ENCODE results near the gene ARF6.

DNA sequence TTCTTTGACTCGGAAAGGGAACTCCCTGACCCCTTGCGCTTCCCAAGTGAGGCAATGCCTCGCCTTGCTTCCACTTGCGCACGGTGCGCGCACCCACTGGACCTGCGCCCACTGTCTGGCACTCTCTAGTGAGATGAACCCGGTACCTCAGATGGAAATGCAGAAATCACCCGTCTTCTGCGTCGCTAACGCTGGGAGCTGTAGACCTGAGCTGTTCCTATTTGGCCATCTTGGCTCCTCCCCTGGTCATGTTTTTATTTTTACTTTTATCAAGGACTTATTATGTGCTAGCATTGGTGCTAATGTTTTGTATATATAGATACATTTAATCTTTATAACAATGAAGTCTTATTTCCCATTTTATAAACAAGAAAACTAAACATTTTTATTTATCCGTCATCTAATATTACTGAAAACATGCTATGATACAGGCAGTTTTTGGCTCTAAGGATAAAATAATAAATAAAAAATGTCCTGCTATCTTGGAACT lies 636.1 kb upstream of the MIS18BP1 start:
- RRBS, result no CpG with 5 or more reads among the region's 14 CpGs

GRCh38 chr14:48274718-48275247 lies 599.4 kb upstream of the MDGA2 start:
- RRBS, result no CpG with 5 or more reads among the region's 4 CpGs

DNA sequence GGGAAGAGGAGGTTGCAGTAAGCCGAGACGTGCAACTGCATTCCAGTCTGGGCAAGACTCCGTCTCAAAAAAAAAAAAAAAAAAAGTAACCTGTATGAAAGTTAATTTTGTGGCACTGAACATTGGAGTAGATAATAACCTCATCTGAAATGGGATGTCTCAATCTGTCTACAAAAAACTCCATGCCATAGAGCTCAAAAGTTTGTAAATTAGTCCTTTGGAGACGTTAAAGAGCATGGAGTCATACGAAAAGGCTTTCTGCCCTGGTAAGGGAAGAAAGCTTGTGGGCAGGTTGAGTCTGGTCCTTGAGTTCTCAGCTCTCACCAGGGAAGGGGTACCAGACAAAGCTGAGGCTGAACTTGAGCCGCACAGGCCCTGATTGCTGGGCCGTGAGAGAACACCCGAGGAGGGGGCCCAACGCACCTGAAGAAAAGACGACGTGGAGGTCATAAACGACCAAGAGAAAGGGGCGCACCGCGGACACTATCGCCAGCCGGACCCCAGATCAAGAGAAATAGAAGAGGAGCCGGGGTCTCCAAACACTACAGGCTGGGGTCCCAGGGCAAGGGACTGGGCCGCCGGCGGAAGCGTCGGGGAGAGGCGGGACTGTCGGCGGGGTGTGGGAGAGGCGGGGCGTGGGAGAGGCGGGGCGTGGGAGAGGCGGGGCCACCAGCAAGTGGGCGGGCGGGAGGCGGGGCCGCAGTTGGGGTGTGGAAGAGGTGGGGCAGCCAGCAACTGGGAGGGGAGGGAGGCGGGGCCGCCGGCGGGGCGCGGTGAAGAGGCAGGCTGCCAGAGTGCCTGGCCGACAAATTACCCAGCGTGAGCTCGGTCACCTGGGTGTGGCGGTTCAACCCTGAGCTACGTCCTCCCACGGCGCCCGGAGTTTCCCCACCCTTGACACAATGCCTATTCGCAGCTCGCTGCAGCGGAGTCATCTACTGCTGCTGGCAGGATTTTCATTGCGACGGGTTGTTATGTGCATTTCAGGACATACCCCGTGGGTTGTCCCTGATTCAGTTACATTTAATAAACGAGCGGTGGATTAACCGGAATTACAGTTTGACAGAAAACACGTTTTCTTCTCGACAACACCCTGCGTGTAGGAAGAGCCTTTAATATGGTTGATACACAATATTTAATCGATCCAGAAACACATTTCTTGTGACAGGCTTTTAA lies 15.4 kb upstream of the NEMF start:
- RRBS, result 9% methylated on average over 3 of the region's 62 CpGs

- RRBS, result 6% methylated on average over 13 of the region's 45 CpGs
Measured at GRCh38 chr14:49892793-49893185, at the start of gene ARF6. Gene ARF6, plus strand, starts transcription at chr14:49893082.

DNA sequence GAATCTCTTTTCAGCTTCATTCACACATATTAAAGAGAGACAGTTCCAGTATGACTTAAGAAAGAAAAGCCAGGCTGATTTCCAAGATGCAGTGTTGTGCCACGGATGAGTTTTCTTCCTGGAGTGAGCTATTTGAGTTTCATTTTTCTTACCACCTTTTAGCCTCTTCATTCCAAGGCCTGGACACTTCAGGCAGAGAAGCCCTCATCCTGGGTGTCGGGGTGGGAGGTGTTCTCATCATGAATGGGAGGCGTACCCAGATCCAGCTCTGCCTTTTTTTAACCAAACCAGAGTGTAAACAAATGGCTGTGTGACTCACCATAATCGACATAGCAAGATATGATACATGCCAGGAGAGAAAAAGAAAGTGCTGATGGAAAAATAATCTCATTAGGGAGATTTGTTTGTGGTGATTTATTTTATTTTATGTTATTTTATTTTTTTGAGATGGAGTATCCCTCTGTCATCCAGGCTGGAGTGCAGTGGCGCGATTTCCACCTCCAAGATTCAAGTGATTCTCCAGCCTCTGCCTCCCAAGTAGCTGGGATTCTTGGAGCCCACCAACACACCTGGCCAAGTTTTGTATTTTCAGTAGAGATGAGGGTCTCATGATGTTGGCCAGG lies 80.0 kb downstream of the ARF6 start:
- RRBS, result no CpG with 5 or more reads among the region's 6 CpGs

- RRBS, result no CpG with 5 or more reads among the region's 2 CpGs
Measured at GRCh38 chr14:49975180-49975859, 82.4 kb downstream of the ARF6 start.

GRCh38 chr14:50010809-50011245 lies 105.5 kb downstream of the VCPKMT start:
- RRBS, result no CpG with 5 or more reads among the region's 7 CpGs

GRCh38 chr14:50342174-50342527 lies 30.0 kb downstream of the DMAC2L start:
- RRBS, result no CpG with 5 or more reads among the region's 3 CpGs

- RRBS, result no CpG with 5 or more reads among the region's 3 CpGs
Measured at GRCh38 chr14:50392767-50393399, 3.8 kb downstream of the CDKL1 start.

- RRBS, result no CpG with 5 or more reads among the region's 1 CpG
Measured at GRCh38 chr14:50444959-50445500, 48.3 kb upstream of the CDKL1 start.

- RRBS, result no CpG with 5 or more reads among the region's 3 CpGs
Measured at GRCh38 chr14:50478918-50479741, 53.2 kb downstream of the MAP4K5 start.

DNA sequence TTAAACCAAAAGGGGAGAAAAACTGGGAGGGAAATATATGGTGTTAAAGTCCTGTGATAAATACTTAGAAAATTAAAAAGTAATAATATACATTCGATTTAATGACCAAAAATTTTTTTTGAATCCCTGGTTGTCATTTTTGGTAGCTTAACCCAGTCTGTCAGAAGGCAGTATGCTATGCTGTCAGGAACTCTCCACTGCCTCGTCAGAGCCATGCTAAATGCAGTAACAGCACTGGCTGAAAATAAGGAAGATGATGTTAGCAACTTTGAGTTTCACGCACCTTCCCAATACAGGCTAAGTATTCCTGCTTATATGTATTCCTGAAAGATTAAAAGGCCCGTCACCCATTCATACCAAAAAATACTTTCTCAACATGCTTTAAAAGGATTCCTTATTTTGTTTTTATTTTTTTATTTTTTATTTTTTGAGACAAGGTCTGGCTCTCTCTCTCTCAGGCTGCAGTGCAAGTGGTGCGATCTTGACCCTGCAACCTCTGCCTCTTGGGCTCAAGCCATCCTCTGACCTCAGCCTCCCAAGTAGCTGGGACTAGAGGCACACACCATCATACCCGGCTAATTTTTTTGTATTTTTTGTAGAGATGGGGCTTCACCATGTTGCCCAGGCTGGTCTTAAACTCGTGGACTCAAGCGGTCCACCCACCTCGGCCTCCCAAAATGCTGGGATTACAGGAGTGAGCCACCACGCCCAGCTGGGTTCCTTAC lies 34.0 kb downstream of the SAV1 start:
- RRBS, result no CpG with 5 or more reads among the region's 10 CpGs

DNA sequence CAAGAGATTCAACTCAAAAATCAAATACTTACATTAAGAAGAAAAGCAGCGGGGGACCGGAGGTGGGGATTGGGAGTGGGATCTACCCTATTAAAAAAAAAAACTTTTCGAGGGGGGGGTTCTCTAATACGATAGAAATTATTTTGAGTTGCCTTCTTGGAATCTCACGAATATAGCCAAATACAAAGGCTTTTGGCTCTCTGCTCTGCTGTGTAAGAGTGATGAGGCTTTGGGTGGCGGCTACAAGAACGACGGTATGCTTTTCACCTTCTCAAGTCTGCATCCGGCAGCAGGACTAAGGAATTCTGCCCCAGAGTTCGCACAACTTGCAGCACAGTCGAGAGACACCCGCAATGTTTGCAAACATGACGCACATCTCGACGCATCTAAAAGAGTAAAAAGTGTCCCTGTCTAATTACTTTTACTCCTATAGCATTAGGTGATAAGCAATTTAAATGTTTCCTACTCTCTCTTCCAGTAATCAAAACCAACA lies 945 bp downstream of the SAV1 start:
- RRBS, result no CpG with 5 or more reads among the region's 15 CpGs

DNA sequence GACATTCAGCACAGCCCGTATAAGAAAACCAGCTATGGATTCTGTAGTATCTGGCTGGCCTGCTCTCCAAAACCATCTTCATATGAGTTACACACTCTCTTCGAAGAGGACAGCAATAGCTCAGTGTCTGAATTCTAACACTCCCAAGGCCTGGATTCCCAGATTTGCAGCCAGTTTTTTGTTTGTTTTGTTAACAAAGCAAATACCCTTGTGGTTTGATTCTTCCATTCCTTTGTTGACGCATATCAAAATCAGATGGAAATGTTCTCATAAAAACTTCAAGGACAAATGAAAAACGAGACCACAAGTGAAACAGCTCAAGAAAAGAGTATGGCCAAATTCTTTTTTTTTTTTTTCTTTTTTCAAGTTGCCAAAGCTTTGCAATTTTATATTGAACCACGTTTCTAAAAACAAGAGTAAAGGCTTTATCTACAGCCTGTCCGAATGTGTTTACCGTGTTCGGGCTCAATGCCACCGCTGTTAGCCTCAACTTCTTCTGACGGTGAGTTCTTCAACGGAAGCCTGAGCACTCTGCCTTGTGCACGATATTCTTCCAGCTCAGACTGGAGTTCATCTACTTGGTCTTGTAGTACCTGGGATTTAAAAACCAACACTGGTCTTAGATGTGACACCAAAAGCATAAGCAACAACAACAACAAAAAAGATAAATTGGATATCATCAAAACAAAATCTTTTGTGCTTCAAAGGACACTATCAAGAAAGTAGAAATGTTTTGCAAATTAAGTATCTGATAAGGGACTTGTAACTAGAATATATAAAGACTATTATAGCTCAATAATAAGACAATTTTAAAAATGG lies 67.4 kb downstream of the NIN start:
- RRBS, result no CpG with 5 or more reads among the region's 12 CpGs

- RRBS, result no CpG with 5 or more reads among the region's 14 CpGs
Measured at GRCh38 chr14:50770003-50770632, 60.8 kb downstream of the NIN start.

DNA sequence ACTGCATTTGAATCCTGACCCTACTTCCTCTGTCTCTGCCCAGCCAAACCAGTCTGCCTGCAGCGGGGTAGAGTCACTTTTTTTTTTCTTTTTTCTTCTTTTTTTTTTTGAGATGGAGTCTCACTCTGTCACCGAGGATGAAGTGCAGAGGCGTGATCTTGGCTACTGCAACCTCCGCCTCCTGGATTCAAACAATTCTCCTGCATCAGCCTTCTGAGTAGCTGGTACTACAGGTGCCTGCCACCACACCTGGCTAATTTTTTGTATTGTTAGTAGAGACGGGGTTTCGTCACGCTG lies 27.2 kb downstream of the NIN start:
- RRBS, result no CpG with 5 or more reads among the region's 7 CpGs

DNA sequence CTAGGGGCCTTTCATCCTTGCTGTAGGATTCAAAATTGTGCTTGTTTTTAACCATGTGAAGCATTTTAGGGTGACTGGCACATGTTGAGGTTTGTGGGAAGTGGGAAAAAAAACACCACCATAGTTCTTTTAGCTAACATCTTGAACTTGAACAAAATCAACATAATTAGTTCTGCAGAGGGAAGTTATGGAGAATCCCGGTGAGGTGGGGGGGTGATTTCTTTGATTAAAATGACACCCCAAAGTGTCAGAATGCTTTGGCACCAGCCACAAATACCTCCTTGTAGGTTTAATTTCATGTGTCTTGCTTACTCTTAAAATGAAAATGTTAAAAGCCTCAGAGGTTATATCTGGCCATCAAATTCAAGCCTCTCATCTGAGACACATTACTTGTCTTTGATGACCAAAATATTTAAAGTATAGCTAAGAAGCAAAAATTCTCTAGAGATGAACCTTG lies 52.6 kb upstream of the PYGL start:
- RRBS, result no CpG with 5 or more reads among the region's 1 CpG

DNA sequence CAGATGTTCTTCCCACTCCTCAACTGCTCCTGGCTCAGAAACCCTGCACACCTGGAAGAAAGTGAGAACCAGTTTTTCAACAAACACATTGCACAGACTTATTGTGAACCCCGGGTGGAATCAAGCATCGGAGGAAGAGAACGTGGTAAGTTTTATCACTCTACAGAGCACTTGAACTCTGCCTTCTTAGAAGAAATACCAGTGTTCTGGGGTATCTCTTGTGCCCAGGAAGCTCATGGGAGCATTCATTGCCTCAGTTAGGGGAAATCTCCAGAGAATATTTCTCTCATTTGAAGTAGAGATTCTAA lies 93.3 kb downstream of the TMX1 start:
- RRBS, result no CpG with 5 or more reads among the region's 3 CpGs

DNA sequence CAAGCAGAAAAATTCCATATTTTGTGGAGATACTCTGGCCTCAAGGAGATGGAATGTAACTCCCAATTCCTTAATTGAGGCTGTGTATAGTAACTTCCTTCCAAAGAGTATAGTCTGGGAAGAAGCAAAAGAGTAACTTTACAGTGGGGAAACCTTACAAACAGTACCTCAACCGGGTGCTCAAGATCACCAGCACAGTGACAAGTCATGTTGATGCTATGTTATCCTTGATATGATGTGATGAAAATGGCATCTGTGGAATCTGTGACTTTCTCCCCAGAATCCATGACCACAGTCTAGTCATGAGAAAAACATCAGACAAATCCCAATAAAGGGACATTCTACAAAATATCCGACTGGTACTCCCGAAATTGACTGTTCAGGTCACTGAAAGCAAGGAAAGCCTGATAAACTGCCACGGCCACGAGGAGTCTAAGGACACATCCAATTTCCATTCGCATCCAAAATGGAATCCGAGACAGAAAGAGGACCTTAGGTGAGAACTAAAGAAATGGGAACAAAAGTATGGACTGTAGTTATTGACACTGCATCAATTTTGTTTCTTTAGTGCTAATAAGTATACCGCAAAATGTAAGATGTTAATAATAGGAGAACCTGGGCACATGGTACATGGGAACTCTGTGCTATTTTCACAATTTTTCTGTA lies 97.3 kb upstream of the FRMD6 start:
- RRBS, result no CpG with 5 or more reads among the region's 8 CpGs

GRCh38 chr14:51867549-51868319 lies 7.3 kb downstream of the GNG2 start:
- RRBS, result no CpG with 5 or more reads among the region's 7 CpGs

All from epidermal melanocyte (primary cell).